Kidney epithelial cell (primary cell): ENCODE measurements around a stretch of chr13.

GRCh38 chr13:45701028-45701926, 843 bp upstream of the CBY2 start:
- RAMPAGE, long total RNA: no peak
- RRBS: no CpG with 5 or more reads among the region's 4 CpGs

DNA sequence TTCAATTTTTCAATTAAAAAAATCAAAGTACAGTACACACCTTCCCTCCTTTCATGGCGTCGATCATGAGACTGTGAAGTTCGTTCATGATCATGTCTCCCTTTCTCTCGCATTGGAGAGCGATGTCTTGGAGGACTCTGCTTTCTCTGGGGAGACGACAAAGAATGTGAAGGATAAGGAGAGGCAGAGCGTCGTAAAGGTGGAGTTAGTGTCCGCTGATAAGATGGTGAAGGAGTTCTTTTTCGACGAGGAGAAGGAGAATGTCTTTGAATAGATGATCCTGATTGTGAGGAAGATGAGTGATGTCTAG, 63.8 kb downstream of the ZC3H13 start:
- RAMPAGE, long total RNA: no peak
- RRBS: no CpG with 5 or more reads among the region's 11 CpGs

GRCh38 chr13:46168721-46169292, 13.2 kb downstream of the LCP1 start:
- RAMPAGE, long total RNA: no peak
- RRBS: no CpG with 5 or more reads among the region's 2 CpGs

DNA sequence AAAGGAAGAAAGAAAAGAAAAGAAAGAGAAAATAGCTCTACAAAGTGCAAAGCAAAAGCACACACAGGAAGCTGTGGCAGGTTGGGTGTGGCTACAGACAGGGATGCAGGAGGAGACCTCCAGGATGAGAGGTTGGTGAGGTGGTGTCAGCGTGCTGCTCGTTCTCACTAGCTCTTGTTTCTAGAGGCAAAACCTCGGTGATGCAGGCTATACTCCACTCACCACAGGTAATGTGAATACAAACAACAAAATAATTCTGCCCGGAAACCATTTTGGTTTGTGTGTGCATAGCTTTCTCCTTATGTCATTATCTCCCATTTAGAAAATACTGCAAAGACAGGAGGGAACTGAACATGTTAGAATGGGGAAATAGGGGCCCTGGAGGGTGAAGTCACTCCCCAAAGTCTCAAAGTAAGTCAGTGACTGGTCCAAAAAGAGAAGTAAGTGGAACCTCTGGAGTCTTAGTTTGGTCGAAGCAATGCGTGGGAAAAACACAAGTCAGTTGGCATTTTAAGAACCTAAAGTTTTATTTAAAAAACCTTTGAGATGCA, 9.4 kb downstream of the LCP1 start:
- RAMPAGE, long total RNA: no peak
- RRBS: no CpG with 5 or more reads among the region's 6 CpGs

- RAMPAGE, long total RNA: no peak
- RRBS: no CpG with 5 or more reads among the region's 9 CpGs
These were observed 83.7 kb downstream of the LRRC63 start for GRCh38 chr13:46295167-46296120.

DNA sequence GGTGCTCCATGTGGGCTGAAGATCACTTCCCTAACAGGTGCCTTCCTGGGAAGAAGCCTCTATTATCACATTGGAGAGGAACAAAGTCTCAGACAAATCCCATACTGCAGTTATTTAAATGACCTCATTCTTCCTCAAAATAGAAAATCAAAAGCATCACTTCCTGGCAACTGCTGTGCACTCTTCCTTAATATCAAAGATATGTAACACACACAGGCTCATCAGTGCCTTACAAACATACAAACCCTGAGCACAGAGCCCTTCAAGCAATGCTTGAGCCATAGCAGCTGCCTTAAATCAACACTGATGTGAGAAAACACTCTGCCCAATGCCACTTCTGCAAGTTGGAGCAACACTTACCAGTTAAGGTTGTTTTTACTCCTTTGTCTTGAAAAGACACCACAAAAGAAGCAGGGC, 45.7 kb downstream of the RUBCNL start:
- RAMPAGE, long total RNA: no peak

- RAMPAGE, long total RNA: no peak
- RRBS: no CpG with 5 or more reads among the region's 2 CpGs
These were observed 27.2 kb downstream of the RUBCNL start for GRCh38 chr13:46359801-46360232.

GRCh38 chr13:46403807-46404242, 16.8 kb upstream of the RUBCNL start:
- RAMPAGE, long total RNA: no peak
- RRBS: no CpG with 5 or more reads among the region's 6 CpGs

GRCh38 chr13:46558953-46559860, 6.2 kb downstream of the LRCH1 start:
- RAMPAGE, long total RNA: no peak
- RRBS: no CpG with 5 or more reads among the region's 3 CpGs

DNA sequence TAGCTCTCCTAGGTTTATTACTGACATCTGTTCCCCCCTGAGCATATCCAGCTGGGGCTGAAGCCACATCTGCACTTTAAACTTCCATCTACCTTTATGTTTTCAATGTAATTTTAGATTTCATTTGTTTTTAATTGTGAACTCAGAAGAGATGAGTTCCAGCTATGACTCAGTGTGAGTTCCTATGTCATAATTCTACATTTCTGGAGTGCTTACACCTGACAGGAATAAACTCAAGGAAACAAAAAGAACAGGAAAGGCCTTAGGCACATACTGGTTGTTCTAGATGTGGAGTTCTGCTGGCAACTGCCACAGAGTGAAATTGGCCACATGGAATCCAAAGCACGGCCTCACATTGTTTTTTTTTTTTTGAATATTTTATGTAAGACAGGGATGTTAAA, 42.5 kb downstream of the LRCH1 start:
- RAMPAGE, long total RNA: no peak
- RRBS: no CpG with 5 or more reads among the region's 1 CpG

GRCh38 chr13:46598332-46598912, 45.5 kb downstream of the LRCH1 start:
- RAMPAGE, long total RNA: no peak
- RRBS: no CpG with 5 or more reads among the region's 6 CpGs

DNA sequence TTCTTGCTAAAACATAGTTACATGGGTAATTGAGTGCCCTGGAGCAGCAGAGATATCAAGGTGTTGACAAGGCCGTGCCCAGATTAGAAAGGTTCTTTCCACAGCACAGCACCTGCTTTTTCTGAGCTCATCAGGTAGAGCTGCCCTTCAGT, 114.1 kb downstream of the LRCH1 start:
- RAMPAGE, long total RNA: no peak
- RRBS: no CpG with 5 or more reads among the region's 1 CpG

DNA sequence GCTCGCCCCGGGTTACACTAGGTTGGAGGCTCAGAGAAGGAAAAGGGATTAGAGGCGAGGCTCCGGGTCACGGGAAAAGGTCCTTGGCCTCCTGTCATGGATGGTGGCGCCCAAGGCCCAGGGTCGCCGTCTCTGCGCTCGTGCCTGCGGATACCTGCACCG, 229 bp downstream of the ESD start:
- RAMPAGE, long total RNA: no peak
- RRBS: 11% methylated on average over 1 of the region's 12 CpGs

DNA sequence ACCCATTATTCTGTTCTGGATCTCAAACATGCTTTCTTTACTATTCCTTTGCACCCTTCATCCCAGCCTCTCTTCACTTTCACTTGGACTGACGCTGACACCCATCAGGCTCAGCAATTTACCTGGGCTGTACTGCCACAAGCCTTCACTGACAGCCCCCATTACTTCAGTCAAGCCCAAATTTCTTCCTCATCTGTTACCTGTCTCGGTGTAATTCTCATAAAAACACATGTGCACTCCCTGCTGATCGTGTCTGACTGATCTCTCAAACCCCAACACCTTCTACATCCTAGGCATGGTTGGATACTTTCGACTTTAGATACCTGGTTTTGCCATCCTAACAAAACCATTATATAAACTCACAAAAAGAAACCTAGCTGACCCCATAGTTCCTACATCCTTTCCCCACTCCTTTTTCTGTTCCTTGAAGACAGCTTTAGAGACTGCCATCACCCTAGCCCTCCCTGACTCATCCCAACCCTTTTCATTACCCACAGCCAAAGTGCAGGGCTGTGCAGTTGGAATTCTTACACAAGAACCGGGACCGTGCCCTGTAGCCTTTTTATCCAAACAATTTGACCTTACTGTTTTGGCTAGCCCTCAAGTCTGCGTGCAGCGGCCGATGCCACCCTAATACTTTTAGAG, 22.2 kb downstream of the NUDT15 start:
- RAMPAGE, long total RNA: no peak
- RRBS: no CpG with 5 or more reads among the region's 9 CpGs

GRCh38 chr13:48257898-48258442, 25.0 kb downstream of the ITM2B start:
- RAMPAGE, long total RNA: no peak
- RRBS: no CpG with 5 or more reads among the region's 1 CpG

DNA sequence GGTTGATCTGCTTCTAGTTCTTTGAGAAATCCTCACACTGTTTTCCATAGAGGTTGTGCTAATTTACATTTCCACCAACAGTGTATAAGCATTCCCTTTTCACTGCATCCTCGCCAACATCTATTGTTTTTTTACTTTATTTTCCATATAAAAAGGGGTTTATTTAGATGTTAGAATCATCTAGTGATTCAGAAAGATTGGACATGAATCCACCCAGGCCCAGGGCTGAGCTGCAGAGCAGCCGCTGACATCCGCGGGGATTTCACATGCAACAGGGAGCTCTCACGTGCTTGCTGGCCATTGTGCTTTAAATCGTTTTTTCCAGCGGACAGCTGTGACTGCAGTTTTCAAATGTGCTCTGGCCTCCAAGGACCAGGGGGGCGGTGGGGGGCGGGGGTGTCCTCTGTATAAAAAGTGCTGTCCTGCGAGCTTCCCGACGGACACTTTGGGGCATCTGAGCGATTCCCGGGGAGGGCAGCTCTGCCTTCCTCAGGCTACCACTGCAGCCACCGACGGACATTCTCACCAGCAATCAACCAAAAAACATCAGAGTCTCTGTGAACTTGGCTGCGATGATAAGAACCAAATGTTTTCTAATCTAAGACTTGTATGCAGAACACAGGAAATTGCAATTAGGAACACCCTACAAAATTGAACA, 12.5 kb downstream of the RB1 start:
- RAMPAGE, long total RNA: no peak
- RRBS: no CpG with 5 or more reads among the region's 17 CpGs

DNA sequence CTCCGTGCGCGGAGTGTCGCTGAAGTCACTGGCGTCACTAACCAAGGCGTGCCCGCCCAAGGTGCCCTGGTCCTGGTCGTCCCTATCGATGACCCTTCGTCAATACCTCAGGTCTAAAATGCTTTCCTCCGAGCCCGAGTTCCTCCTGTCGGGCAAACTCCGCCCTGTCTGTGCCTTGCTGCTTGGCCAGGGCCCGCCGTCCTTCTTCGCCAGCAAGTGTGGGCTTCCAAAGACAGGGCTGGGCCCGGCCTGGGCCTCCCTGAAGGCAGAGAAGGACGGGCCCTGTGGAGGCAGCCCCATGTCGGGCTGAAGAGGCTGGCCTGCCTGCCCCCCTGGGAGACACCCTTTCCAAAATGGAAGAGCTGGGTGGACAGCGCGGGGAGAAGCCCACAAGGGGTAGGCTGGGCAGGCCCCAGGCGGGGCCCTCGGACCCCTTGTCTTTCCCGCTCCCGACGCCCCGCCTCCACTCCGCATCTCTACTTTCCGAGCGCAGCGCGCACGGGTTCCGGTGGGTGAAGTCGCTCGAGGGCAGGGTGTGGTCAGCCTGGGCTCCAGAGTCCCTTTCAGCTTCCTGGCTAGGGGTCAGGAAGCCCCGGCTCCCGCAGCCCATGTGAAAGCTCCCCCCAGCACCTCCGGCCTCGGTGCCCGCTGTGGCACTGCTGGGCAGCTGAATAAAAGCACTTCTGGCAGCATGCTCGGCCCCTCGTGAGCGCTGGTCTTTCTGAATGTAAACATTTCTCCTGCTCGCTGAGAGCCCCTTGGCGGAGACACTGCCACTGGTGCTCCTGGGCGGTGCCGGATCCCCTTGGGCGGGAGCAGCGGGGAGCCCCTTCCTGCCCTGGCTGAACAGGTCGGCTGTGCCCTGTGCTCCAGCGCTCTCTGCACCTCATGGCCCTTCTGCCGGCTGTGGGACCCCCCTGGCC, 13.6 kb downstream of the RB1 start:
- RAMPAGE, long total RNA: no peak
- RRBS: 76% methylated on average over 4 of the region's 54 CpGs

DNA sequence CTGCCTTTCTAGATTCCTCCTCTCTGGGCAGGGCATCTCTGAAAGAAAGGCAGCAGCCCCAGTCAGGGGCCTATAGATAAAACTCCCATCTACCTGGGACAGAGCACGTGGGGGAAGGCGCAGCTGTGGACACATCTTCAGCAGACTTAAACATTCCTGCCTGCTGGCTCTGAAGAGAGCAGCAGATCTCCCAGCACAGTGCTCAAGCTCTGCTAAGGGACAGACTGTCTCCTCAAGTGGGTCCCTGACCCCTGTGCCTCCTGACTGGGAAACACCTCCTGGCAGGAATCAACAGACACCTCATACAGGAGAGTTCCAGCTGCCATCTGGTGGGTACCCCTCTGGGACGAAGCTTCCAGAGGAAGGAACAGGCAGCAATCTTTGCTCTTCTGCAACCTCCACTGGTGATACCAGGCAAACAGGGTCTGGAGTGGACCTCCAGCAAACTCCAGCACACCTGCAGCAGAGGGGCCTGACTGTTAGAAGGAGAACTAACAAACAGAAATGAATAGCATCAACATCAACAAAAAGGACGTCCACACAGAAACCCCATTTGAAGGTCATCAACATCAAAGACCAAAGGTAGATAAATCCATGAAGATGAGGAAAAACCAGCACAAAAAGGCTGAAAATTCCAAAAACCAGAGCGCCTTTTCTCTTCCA, 18.1 kb downstream of the LPAR6 start:
- RAMPAGE, long total RNA: no peak
- RRBS: no CpG with 5 or more reads among the region's 5 CpGs

DNA sequence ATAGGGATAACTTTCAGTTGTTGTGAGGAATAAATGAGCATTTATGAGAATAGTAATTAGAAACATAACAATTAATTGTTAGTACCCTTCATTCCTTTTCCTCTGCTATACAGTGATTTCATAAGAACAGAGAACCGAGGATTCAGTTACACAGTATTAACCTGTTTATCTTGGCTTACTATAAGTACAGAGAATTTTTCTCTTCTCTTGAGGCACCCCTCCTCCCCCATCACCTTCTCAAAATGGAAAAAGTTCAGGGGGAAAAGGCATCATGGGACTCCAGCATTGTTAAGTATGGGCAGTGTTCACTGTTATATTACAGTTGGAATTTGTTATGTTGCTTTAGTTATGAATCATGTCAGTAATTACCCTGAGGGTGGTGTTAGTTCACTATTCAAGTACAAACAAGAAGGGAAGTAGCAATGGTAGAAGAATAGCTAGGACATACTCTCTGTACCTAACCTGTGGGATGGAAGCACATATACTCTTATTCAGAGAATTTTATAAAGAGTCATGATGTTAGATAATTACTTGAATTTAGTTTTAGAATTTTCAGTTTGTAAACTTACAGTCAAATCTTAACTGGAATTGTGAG, 12.1 kb downstream of the LPAR6 start:
- RAMPAGE, long total RNA: no peak
- RRBS: no CpG with 5 or more reads among the region's 1 CpG

- RAMPAGE, long total RNA: no peak
- RRBS: no CpG with 5 or more reads among the region's 5 CpGs
These were observed 13.7 kb upstream of the LPAR6 start for GRCh38 chr13:48426605-48426960.